Measurements from ENCODE around the genes RBM41, TEX13B, COL4A5, DCX, SERTM2 and LUZP4.

GRCh38 chrX:106929564-106930187, 9.5 kb downstream of the CLDN2 start:
- PRO-cap, 4 experiments = no peak in any of the 4 experiments
- RAMPAGE, long total RNA, 4 experiments = no peak in any of the 4 experiments

GRCh38 chrX:107117933-107119151, at the start of gene RBM41:
Gene RBM41 (minus strand): TSS chrX:107118822.
- PRO-cap, 4 experiments = peak in 4 of 4 experiments; most common plus-strand start chrX:107118926 (in 2); most common minus-strand start chrX:107118585 (in 3)
- RAMPAGE, long total RNA, 4 experiments = start-site peak on the minus strand in 4 of 4 experiments, at chrX:107118777-107118831 at its widest, 108 to 364 reads per replicate

GRCh38 chrX:107700281-107700719, 72.0 kb downstream of the PRPS1 start:
- PRO-cap, 4 experiments = peak in 1 of 4 experiments; most common plus-strand start chrX:107700669 (in 1); most common minus-strand start chrX:107700488 (in 1)
- RAMPAGE, long total RNA, 4 experiments = no peak in any of the 4 experiments

GRCh38 chrX:107701482-107702076, 73.3 kb downstream of the PRPS1 start:
- PRO-cap, 4 experiments = no peak in any of the 4 experiments
- RAMPAGE, long total RNA, 4 experiments = no peak in any of the 4 experiments

- PRO-cap, 4 experiments = no peak in any of the 4 experiments
- RAMPAGE, long total RNA, 4 experiments = no peak in any of the 4 experiments
These were observed 43.6 kb downstream of the TSC22D3 start for GRCh38 chrX:107731692-107732637.

GRCh38 chrX:107755377-107756238, 20.0 kb downstream of the TSC22D3 start:
- PRO-cap, 4 experiments = peak in 1 of 4 experiments; most common plus-strand start chrX:107755850 (in 1)
- RAMPAGE, long total RNA, 4 experiments = no peak in any of the 4 experiments

GRCh38 chrX:107756659-107756918, 19.0 kb downstream of the TSC22D3 start:
- PRO-cap, 4 experiments = no peak in any of the 4 experiments
- RAMPAGE, long total RNA, 4 experiments = no peak in any of the 4 experiments

GRCh38 chrX:107776281-107776794, 751 bp upstream of the TSC22D3 start:
- PRO-cap, 4 experiments = peak in 3 of 4 experiments; most common plus-strand start chrX:107776473 (in 1); most common minus-strand start chrX:107776350 (in 1)
- RAMPAGE, long total RNA, 4 experiments = no peak in any of the 4 experiments

DNA sequence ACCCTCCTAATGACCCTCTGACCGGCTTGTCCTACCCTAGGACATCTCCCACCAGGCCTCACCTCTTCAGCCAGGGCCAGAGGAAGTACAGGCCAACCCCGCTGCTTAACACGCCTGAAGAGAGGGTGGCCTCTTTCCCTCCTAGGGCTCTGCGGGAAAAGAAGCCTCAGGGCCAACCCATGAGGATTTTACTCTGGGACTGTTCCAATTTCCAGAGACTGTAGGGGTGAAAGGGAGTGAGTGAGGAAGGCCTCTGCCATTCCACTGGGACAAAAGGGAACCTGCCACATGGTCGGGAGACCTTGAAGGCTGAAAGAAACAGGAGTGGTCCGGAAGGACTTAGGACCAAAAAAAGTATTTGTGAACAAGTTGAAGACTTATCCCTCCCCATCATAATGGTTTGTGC, at the start of gene TEX13B:
Gene TEX13B, minus strand, starts transcription at position 123 of the 406 bp plus-strand sequence.
- PRO-cap, 4 experiments = no peak in any of the 4 experiments
- RAMPAGE, long total RNA, 4 experiments = no peak in any of the 4 experiments

DNA sequence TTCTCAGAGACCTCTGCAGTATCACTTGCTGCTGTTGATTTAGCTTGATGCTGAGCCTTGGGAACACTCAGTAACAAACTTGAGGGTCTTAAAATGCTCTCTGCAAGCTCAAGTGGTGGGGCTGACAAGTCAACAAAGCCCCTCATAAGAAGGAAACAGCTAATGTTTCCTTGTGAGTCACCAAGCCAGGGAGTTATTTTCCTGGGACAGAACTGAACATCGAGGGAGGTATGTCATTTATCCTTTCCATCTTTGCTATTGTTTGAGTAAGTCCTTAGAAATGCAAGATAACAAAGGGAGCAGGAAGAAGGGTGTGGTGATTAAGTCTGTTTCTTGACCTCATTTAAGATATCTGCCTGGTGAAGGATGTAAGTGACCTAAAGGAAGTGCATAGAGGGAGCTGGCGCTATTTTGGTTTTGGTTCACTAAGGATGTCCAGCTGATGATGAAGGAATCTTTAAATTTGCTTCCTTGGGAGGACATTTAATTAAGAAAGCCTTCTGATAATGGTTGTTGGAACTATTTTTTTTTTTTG, 39.9 kb downstream of the ATG4A start:
- PRO-cap, 4 experiments = no peak in any of the 4 experiments
- RAMPAGE, long total RNA, 4 experiments = no peak in any of the 4 experiments

DNA sequence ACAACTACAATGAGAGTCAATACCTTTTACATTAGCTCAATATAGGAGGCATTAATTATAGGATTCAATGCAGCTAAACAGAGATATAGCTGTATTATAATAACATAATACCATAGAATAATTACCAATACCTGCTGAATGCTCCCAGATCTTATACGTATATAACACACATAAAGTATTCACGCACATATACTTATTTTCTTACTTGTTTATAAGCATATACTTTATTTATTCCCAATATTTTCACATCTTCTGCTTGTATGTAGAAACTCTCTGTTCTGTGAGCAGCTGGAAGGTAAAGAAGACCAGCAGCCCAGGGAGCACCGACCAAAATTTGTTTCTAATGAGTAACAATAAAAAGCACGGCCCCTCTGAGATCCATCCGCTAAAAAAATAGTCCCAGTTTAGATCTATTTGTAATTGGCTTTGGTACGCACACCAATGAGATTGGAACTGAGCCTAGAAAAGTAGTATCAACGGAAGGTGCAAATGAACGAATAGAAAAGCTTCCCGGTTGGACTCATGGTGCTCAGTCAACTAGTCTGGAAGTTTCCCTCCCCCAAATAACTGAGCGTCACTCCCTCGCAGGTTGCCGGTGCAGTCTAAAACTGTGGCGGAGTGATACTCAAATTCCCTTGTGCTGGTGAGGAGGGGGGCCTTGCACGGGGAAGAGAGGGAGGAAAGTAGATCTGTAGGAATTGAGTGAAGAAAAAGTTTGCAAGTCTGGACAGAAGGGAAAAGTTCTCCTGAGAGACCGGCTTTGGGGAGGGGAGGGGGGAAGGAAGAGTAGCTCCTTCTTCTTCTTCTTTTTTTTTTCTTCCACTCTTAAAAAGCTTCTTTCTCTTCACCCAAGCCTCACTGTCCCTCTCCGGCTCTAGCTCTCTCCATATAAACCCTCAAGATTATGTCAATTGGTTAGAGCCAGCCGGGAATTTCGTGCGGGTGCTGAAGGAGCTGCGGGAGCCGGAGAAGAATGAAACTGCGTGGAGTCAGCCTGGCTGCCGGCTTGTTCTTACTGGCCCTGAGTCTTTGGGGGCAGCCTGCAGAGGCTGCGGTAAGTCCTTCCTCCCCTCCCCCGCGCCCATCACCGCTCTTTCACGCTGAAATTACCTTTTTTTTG, at the start of gene COL4A5:
Gene COL4A5, plus strand, starts transcription at position 686 of the 1,120 bp plus-strand sequence.
- PRO-cap, 4 experiments = peak in 1 of 4 experiments; most common plus-strand start position 705 of the sequence (in 1); most common minus-strand start position 1,031 of the sequence (in 1)
- RAMPAGE, long total RNA, 4 experiments = start-site peak on the plus strand in 4 of 4 experiments, centred at positions 654 to 939 of the sequence, 7 to 63 reads per replicate

GRCh38 chrX:109625330-109625555, 271 bp upstream of the KCNE5 start:
- PRO-cap, 4 experiments = no peak in any of the 4 experiments
- RAMPAGE, long total RNA, 4 experiments = no peak in any of the 4 experiments

GRCh38 chrX:109890966-109891243, 112.0 kb upstream of the TMEM164 start:
- PRO-cap, 4 experiments = no peak in any of the 4 experiments
- RAMPAGE, long total RNA, 4 experiments = no peak in any of the 4 experiments

DNA sequence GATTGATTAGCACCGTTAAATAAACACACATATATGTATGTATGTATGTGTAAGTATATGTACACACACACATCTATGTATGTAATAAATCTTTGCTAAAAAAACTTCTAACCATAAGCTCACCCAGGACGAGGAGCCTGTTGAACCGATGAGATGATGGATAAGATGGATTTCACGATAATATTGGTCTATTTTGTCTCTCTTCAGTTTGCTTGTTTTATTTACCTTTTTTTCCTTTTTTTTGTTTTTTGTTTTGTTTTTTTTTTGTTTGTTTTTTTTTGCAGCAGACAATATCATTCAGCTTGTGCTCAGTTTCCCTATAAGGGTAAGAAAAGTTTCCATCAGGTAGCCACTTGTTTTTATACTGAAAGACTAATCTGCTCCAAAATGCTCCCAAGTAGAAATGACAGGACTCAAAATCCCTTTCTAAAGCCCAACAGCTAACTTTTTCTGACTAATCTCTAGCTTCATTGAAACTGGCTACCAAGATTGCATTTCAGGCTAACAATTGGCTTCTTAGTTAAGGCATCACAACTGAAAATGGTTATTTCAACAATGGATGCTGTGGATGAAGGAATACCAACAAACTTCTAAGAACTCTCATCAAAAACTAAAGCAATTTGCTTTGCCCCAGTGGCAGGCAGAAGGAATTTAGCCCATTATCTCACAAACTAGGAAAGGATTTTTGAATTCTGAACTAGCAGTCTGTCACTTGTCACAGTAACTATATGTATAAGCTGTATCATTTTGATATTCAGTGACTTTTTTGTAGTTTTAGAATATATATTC, 121.5 kb downstream of the AMMECR1 start:
- PRO-cap, 4 experiments = no peak in any of the 4 experiments
- RAMPAGE, long total RNA, 4 experiments = no peak in any of the 4 experiments

DNA sequence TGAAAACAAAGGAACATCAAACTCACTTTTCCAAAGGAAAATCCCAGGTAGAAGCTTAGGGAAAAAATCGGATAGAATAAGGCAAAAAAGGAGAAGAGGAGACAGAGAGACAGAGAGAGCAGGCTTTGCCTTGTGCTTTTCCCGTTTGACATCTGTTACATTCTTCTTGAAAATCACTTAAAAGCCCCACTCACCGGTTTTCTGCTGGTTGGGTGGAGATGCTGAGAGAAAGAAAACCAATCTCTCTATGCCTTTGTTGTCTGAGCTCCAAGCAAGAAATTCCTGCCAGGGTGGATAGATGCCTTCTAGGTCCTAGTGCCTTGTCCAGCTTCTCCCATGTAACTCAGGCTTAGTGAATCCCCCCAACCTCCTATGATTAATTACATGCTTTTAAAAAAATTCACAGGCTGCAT, at the start of gene DCX:
Gene DCX, minus strand, starts transcription at position 249 of the 413 bp plus-strand sequence.
- PRO-cap, 4 experiments = no peak in any of the 4 experiments
- RAMPAGE, long total RNA, 4 experiments = no peak in any of the 4 experiments

GRCh38 chrX:111511468-111511929, at the start of gene SERTM2:
Gene SERTM2 (plus strand): TSS chrX:111511645.
- PRO-cap, 4 experiments = no peak in any of the 4 experiments
- RAMPAGE, long total RNA, 4 experiments = start-site peak on the plus strand in 3 of 4 experiments, at chrX:111511642-111511734 at its widest, 11 to 17 reads per replicate

GRCh38 chrX:111594599-111595004, 83.2 kb downstream of the SERTM2 start:
- PRO-cap, 4 experiments = no peak in any of the 4 experiments
- RAMPAGE, long total RNA, 4 experiments = no peak in any of the 4 experiments

DNA sequence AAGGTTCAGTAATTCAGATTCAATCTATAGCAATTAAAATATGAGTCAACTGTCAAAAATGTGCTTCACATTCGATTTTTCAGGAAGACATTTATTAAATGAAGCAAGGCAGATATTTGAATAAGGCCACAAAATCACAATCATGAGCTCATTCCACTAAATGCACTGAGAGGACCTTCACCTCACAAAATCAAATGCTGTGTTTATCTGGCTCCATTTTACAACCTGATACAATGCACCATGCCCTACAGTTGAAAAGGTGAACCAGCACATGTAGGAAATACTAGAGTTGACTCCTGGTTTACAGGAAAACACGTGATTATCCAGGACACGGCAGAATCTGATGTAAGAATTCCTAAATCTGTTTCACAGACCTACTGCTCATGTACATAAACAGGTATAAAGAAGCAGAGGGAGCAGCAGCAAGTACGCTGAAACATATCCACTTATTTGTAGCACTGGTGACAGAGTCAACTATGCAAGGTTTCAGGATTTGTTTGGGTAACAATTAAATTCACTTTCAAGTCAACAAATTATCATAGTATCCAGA, 4.2 kb downstream of the LRCH2 start:
- PRO-cap, 4 experiments = no peak in any of the 4 experiments
- RAMPAGE, long total RNA, 4 experiments = no peak in any of the 4 experiments

- PRO-cap, 4 experiments = no peak in any of the 4 experiments
- RAMPAGE, long total RNA, 4 experiments = no peak in any of the 4 experiments
These were observed at the start of gene LUZP4 for GRCh38 chrX:115289422-115290027. Gene LUZP4 (plus strand): TSS chrX:115289715.

- PRO-cap, 4 experiments = no peak in any of the 4 experiments
- RAMPAGE, long total RNA, 4 experiments = no peak in any of the 4 experiments
These were observed 78.0 kb downstream of the LUZP4 start for GRCh38 chrX:115367334-115368048.